Measurements from ENCODE around the genes CENPV and MPRIP.

- PRO-cap, result no peak
Measured at GRCh38 chr17:15399035-15399772, 57.8 kb upstream of the TEKT3 start.

- PRO-cap, result no peak
Measured at GRCh38 chr17:15502177-15503224, 35.1 kb upstream of the CDRT4 start.

- PRO-cap, result no peak
Measured at GRCh38 chr17:15749592-15750286, 17.7 kb downstream of the TBC1D26 start.

DNA sequence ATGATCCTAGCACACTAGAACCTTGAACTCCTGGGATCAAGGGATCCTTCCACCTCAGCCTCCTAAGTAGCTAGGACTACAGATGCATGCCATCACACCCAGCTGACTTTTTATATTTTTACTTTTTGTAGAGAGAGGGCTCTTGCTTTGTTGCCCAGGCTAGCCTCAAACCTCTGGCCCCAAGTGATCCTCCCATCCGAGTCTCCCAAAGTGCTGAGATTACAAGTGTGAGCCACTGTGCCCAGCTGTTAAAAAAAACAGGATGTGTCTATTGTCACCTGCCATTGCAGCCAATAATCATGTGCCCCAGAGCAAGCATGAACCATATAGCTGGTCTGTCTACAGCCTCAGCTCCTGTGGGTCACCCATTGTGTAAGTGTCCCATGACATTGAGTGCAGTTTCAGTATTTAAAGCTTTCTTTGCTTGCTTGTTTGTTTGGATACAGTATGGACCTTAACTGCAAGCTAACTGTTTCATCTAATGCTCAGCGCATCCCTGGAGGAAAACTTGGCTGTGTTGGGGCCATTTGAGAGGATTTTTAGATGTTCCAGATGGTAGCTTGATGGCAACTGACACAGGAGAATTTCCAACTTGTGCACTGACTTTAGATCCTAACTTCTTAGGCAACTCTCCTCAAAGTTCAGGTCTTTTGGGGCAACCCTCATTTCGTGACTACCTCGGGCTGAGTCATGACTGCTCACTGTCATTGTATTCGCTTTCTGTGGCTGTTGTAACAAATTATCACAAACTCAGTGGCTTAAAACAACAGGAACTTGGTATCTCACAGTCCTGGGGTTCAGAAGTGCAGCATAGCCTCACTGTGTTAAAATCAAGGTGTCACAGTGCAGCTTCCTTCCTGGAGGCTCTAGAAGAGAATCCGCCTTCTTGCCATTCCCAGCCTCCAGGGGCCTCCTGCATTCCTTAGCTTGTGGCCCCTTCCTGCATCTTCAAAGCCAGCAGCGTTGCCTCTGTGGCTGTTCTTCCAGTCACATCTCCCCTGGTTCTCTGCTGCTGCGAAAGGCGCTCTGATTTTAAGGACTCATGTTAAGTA, 30.3 kb upstream of the ADORA2B start:
- PRO-cap, result bidirectional peak, plus-strand start at position 787 of the sequence, minus-strand start at position 719 of the sequence

DNA sequence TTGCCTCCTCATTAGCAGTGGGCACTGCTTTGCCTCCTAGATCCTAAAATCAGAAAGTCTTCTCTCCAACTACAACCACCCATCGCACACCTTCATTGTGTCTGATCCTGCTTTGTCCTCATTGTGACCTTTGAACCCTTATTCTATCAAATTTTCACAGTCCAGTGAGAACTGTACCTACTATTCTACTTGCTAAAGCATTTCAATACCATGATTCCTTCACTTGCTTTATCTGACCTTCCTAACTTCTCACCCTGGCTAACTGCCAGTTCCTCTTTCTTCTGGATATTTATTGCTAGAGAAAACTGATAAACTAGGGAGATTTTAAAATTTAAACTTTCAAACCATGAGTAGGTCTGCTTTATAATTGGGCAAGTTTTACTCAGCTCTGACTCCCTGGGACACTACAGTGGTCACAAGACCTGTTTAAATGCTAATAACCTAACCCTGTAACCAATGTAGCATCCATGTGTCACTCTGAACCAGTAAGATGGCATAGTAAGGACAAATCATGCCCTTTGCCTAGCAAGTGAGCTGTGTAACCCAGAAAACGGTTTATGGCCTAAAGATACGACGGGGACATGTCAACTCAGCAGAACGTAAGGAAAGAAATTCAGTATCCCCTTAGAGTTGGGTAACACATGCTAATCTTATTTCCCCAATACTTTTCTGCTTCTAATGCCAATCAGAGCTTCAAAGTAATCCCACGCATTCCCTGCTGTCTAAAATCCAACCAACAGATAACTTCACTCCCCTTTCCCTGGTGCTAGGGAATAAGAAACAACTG, 85.9 kb downstream of the NCOR1 start:
- PRO-cap, result no peak

- PRO-cap, result no peak
Measured at GRCh38 chr17:16298066-16298438, 55.2 kb downstream of the CENPV start.

- PRO-cap, result no peak
Measured at GRCh38 chr17:16351975-16352963, 1.0 kb downstream of the CENPV start.

GRCh38 chr17:16352964-16354015, at the start of gene CENPV:
Gene CENPV, minus strand, starts transcription at chr17:16353469.
- PRO-cap, result unidirectional peak, minus-strand start at chr17:16353490

DNA sequence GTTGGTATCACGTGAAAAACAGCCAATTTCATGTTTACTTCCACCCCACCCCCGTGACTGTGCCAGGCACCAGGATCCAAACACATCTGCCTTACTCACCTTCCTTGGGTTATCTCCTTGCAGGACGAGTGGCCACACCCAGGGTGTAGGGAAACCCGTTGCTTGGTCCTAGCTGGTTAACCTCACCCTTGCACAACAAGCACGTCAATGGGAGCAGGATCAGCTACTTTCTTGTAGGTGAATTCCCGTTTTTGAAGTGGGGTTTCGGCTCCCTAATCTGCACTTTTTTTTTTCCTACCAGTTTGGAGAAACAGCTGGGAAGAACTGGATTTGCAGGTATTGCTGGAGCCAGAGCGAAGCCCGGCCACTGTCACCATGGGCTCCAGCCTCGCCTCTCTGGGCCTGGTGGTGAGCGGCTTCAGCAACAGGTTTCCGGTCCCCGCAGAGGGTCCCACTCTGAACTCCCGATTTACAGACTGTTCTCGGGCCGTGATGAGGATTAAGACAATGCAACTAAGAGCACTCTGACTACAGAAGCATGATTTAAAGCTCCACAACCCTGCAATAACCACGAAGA, 2.1 kb upstream of the UBB start:
- PRO-cap, result no peak

DNA sequence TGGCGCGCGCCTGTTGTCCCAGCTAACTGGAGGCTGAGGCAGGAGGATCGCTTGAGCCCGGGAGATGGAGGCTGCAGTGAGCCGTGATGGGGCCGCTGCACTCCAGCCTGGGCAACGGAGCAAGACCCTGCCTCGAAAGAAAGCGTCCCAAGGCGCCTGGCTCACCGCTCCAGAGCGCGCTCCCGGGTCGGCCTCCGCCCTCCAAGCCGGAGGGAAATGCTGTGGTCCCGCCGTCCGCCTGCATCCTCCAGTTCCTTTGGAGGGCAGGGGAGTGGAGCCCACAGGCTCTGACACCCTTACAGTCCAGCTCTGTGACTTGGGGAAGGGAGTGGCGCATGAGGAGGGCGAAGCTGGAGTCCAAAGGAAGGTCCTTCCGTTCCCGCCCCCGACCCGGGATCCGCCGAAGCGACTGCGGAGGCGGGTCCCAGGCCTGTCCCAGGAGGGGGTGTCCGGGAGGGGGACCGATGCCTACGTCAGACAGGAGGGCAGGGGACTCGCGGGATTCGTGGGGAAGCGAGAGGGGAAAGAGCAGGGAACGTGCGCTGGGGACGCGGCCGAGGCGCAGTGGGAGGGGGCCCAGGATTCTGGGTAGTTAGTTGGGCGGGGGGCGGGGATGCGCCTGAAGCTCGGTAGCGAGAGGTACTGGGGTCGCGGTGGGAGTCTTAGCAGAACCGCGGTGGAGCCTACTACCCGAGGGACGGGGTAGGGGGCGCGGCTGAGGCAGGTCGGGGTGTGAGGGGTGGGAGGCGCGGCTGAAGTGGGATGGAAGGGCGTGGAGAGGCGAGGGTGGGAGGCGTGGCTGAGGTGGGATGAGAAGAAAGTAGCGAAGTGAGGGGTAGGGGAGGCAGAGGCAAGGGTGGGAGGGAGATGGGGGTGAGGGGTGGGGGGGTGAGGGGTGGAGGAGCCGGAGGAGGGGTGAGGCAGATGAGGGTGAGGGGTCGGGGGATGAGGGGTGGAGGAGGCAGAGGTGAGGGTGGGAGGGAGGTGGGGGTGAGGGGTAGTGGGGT, 8.2 kb upstream of the TRPV2 start:
- PRO-cap, result no peak

- PRO-cap, result no peak
Measured at GRCh38 chr17:16436051-16436947, 20.9 kb downstream of the TRPV2 start.

DNA sequence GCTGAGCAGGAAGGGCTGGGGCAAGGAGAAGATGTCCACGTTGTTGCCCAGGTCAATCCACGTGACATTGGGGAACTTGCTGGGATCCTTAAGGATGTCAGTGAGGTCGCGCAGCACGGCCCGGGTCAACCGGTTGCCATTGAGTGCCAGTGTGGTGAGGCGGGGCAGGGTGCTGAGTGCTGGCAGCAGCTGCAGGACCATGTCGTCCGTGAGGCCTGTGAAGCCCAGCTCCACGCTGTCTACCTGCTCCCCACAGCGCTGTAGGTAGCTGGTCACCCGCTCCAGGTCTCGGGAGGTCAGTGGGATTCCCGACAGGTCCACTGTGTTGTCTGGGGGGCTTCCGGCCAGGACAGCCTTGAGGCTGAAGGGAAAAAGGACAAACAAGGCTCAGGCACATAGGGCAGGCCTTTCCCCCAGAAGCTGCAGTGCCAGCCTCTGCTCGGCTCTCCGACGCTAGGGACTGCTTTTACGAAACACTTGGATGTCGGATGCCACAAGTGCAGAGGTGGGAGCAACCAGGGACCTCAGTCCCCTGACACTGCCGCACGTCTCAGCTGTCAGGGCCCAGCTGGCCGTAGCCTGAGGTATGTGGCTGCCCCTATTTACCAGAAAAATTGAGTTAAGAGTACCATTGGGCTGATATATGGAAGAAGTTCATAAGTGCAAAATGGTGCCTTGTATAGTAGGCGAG, 28.5 kb downstream of the TRPV2 start:
- PRO-cap, result no peak

- PRO-cap, result no peak
Measured at GRCh38 chr17:16448882-16449417, 33.6 kb downstream of the TRPV2 start.

DNA sequence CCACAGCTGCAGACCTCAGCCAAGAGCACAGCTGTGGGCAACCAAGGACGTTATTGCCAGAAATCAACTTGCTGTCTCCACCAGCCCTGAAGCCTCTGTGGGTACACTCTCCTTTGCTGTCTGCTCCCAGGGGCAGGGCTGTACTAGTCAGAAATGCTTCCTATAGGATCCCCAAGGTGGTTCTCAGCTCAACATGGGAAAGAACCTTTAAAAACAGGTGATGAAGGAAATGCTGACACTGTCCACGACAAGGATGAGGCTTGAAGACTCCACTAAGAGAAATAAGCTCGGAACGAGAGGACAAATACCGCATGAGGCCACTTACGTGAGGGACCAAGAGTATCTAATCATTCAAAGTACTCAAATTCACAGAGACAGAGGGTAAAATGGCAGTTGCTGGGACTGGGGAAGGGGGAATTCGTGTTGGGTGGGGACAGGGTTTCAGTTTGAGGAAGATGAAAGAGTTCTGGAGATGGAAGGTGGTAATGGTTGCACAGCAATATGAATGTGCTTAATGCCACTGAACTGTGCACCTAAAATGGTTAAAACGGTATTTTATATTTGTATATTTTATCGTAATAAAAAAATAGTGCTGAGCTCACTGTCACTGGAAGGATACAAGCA, 20.4 kb downstream of the LRRC75A start:
- PRO-cap, result no peak

GRCh38 chr17:17041886-17042769, at the start of gene MPRIP:
Gene MPRIP, plus strand, starts transcription at chr17:17042457.
- PRO-cap, result bidirectional peak, plus-strand start at chr17:17042483, minus-strand start at chr17:17042223

DNA sequence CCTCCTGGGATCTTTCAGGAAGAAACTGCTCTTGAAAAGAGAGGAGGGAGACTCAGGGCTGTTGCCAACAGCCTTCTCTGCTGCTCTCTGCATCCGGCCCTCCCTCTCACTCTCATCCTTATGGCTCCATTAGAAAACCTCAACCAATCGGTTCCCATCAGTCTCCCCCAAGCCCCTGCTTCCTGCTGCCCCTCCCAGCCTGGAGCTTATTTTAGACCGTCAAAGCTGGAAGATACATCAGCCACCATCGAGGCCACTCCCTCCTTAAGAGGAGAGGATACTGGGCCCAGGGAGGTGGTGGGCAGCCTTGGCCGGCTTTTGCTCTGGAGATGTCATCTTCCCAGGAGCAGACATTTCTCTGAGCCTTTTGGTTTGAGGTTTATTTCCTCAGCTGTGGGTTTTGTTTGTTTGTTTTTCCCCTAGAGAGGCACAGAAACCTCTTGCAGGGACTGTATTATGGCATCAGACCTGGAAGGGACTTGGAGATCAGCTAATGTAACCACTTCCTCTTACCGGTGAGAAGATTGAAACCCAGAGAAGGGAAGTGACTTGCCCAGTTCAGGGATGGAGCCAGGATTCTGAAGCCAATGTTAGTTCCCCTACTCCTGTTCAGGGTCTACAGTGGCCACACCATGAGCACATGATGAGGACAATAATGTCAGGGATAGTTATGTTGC, 2.8 kb downstream of the MPRIP start:
- PRO-cap, result no peak

GRCh38 chr17:17084443-17084681, 42.1 kb downstream of the MPRIP start:
- PRO-cap, result no peak

DNA sequence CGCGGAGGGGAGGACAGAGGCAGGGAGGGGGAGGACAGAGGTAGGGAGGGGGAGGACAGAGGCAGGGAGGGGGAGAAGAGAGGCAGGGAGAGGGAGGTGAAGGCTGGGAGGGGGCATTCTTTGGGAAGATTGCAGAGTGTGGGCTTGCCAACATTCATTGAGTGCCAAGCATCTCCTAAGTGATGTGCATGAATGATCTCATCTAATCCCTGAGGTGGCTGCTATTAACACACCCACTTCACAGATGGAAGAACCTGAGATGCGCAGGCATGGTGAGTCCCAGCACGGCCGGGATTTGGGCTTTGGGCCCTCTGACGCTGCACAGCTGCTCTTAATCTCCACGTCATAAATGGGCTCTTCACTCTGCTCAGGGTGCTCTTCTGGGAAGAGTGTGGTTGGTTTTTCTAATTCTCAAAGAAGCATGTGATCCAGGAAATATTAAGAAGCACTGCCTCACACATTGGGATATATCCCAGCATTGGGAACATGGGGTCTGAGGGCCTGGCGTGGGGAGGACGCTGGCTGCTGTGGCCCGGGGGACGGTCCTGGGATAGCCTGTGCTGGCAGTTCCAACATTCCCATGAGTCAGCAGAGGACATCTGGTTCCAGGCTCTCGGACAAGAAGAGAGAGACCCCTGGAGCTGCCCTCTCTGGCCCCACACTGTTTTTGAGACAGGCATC, 58.5 kb downstream of the NT5M start:
- PRO-cap, result no peak

DNA sequence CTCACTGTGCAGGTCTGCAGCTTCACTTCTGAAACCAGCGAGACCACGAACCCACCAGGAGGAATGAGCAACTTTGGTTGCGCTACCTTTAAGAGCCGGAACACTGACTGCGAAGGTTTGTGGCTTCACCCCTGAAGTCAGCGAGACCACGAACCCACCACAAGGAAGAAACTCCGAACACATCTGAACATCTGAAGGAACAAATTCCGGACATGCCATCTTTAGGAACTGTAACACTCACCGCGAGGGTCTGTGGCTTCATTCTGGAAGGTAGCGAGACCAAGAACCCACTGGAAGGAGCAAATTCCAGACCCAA, 84.7 kb upstream of the MED9 start:
- PRO-cap, result unidirectional peak, minus-strand start at position 109 of the sequence

- PRO-cap, result no peak
Measured at GRCh38 chr17:17420127-17421180, 56.3 kb upstream of the MED9 start.

All from natural killer cell (primary cell).